IMR-90 (cell line): ENCODE data around the gene TTC38.

- RRBS: no CpG with 5 or more reads among the region's 11 CpGs
CAGE:
- cytosol, long polyA plus RNA: no peak
- long polyA plus RNA: no peak
- nucleus, long polyA plus RNA: start-site peak on the plus strand at chr22:45673433-45674380, 27 and 5 reads in 2 replicates
Observed at GRCh38 chr22:45672999-45674277, 1.8 kb downstream of the ATXN10 start.

DNA sequence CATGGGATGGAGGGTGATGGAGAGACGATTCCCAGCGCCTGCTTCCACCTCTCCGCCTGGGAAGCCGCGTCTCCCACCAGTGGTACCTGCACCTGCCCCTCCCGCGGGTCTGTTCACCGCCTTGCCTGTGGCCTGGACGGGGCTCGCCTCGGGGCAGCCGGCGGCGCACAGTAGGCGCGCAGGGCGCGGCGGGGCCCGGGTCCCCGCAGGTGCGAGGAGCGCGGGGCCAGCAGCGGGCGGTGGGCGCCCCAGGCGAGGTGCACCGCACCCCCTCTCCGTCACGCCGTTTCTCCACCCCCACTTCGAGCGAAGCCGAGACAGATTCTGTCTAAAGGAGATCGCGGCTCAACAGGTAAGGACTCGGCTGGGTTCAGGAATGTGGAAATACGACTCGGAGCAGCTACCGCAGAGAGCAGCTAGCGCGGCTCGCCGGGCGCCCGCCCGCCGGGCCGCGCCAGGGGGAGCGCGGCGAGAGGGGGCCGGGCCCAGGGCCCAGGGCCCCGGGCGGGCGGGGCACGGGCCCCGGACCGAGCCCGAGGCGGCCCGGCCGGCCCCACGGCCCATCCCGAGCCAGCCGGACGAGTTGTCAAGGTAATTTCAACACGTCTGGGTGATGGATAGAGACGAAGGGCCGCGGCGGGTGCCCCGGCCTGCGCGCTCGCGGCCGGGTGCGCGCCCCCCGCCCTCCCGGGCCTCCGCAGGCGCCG is 1.2 kb downstream of the WNT7B start:
- RRBS: 3% methylated on average over 24 of the region's 87 CpGs
CAGE:
- cytosol, long polyA plus RNA: no peak
- long polyA plus RNA: no peak
- nucleus, long polyA plus RNA: no peak

GRCh38 chr22:45995161-45995507 is 18.2 kb upstream of the WNT7B start:
- RRBS: no CpG with 5 or more reads among the region's 9 CpGs
CAGE:
- cytosol, long polyA plus RNA: no peak
- long polyA plus RNA: no peak
- nucleus, long polyA plus RNA: no peak

DNA sequence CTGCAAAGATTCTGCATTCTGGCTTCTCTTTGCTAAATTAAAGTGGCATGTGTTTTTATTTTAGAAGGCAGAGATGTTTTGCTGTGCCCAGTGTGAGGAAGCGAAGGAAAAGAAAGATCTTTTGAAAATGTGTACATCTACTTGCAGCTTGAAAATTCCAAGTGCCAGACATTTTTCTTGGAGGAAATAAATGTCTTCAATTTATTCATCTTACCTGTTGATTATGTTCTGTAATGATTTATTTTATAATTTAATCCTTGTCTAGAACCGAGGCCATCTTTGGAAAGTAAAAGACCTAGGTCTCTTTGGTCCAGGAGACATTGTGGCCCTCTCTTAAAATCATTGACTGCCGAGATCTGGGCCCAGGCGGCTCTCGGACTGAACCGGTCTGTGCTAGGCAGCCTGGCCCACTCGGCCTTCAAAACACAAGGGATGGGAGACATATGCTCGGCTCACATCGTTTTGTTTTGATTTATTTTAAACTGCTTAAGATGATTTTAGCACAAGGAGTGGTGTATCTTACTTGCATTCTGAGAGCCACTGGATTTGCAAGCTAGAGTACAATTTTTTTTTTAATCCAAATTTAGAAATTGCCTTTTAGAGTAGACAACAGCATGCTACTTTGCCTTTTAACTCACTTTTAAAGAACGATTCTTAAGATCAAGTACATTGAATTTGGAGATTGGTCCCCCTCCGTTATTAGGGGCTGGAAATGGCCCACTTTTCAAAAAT is 80.2 kb upstream of the WNT7B start:
- RRBS: no CpG with 5 or more reads among the region's 11 CpGs
CAGE:
- cytosol, long polyA plus RNA: no peak
- long polyA plus RNA: no peak
- nucleus, long polyA plus RNA: no peak

GRCh38 chr22:46062696-46063863 is 86.1 kb upstream of the WNT7B start:
- RRBS: 92% methylated on average over 2 of the region's 23 CpGs
CAGE:
- cytosol, long polyA plus RNA: no peak
- long polyA plus RNA: no peak
- nucleus, long polyA plus RNA: no peak

- RRBS: 71% methylated on average over 4 of the region's 28 CpGs
CAGE:
- cytosol, long polyA plus RNA: no peak
- long polyA plus RNA: no peak
- nucleus, long polyA plus RNA: no peak
Observed at GRCh38 chr22:46076615-46077463, 73.5 kb upstream of the PPARA start.

- RRBS: 68% methylated on average over 41 of the region's 58 CpGs
CAGE:
- cytosol, long polyA plus RNA: no peak
- long polyA plus RNA: no peak
- nucleus, long polyA plus RNA: no peak
Observed at GRCh38 chr22:46079879-46080958, 70.1 kb upstream of the PPARA start.

- RRBS: 83% methylated on average over 6 of the region's 29 CpGs
CAGE:
- cytosol, long polyA plus RNA: no peak
- long polyA plus RNA: no peak
- nucleus, long polyA plus RNA: no peak
Observed at GRCh38 chr22:46099005-46099864, 51.1 kb upstream of the PPARA start.

DNA sequence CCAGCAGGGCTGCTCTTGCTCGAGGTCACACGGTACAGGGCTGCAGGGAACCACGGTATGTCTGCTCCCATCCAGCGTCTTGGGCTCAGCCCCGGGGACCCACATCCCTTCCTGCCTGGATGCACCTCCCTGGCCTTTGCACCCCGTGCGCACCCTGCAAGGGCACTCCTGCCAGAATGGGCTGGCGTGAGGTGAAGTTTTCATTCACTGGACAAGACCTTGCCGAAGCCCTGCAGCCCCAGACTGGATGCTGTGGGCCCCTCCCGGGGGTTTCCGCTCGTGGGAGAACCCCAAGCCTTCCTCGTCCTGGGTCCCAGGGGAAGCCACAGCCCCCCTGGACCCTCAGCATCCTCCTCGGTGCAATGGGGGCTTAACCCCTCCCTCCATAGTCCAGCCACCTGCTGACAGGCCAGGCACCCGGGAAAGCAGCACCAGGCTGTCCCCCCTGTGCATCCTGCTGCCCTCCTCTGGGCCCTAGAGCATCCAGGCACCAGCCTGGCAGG is 41.8 kb upstream of the PPARA start:
- RRBS: 84% methylated on average over 3 of the region's 15 CpGs
CAGE:
- cytosol, long polyA plus RNA: no peak
- long polyA plus RNA: no peak
- nucleus, long polyA plus RNA: no peak

DNA sequence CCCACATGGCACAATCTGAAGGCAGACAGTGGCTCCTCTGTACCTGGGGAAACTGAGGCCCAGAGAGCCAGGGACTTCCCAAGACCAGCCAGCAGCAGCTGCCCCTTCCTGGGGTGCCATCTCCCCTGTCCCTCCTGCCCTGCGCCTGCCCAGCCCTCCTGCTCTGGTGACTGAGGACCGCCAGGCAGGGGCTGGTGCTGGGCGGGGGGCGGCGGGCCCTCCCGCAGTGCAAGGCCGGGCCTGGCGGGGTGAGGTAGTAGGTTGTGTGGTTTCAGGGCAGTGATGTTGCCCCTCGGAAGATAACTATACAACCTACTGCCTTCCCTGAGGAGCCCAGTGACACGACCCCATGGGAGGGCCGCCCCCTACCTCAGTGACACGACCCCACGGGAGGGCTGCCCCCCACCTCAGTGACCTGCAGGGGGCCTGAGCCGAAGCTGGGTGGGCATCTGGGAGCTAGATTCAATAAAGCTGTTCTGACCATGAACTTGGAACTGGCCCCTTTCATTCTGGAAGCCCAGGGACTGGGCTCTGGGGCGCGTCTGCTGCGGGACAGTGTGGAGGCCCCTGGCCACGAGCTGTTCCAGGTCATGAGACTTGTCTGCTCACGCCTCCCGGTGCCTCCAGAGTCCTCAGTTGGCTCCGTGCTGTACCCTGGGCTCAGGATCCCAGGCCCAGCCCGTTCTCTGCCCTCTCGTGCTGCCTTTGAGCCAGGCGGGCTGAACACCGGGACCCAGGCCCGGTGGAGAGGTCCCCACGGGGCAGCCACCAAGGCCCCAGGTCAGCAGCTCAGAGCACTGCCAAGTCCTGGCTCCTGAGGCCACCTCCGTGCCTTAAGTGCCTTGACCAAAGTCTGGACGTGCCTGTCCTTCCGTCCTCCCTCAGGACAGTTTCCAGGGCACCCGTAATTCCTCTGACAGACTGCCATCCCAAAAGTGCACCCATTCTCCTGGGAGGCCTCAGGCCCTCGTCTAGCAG is 36.6 kb upstream of the PPARA start:
- RRBS: 100% methylated on average over 3 of the region's 32 CpGs
CAGE:
- cytosol, long polyA plus RNA: no peak
- long polyA plus RNA: no peak
- nucleus, long polyA plus RNA: no peak

DNA sequence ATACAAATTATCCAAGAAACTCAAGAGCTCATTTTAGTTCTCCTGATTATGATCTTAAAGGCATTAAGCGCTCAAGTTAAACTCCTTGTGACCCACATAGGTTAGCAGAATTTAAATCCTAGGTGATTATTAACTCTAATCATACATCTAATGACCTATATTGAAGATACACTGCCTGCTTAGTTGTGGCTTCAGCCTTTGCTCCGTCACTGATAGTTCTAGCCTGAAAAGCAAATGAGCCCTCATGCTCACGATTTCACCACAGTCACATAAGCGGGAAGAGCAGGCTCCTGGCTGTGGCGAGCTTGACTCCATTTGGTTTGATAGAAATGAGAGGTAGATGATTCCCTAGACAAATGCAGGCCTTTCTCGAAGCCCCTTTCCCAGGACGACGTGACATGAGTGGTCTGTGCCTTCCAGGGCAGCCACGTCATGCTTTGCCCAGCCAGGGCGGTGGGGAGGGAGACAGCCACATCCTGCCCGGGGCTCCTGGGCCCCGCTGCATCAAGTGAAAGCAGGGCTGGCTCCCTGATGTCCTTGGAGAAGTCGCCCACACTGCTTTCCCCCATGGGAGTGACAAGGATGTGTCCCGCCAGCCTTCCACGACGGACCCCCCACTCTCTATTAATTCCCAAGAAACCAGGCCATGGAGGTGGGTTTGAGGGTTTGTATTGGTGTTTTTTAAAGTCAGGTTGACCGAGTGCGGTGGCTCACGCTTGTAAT is 13.1 kb downstream of the PPARA start:
- RRBS: no CpG with 5 or more reads among the region's 19 CpGs
CAGE:
- cytosol, long polyA plus RNA: no peak
- long polyA plus RNA: no peak
- nucleus, long polyA plus RNA: no peak

- RRBS: no CpG with 5 or more reads among the region's 10 CpGs
CAGE:
- cytosol, long polyA plus RNA: no peak
- long polyA plus RNA: no peak
- nucleus, long polyA plus RNA: no peak
Observed at GRCh38 chr22:46203570-46204080, 46.5 kb downstream of the CDPF1 start.

- RRBS: 2% methylated on average over 31 of the region's 64 CpGs
CAGE:
- cytosol, long polyA plus RNA: start-site peak on the plus strand at chr22:46267999-46268027, 374 and 703 reads in 2 replicates
- long polyA plus RNA: start-site peak on the plus strand at chr22:46268000-46268027, 356 and 643 reads in 2 replicates
- nucleus, long polyA plus RNA: start-site peak on the plus strand at chr22:46267999-46268032, 534 and 322 reads in 2 replicates
Observed at GRCh38 chr22:46267325-46268176, at the start of gene TTC38. Gene TTC38, plus strand, starts transcription at chr22:46268008.

DNA sequence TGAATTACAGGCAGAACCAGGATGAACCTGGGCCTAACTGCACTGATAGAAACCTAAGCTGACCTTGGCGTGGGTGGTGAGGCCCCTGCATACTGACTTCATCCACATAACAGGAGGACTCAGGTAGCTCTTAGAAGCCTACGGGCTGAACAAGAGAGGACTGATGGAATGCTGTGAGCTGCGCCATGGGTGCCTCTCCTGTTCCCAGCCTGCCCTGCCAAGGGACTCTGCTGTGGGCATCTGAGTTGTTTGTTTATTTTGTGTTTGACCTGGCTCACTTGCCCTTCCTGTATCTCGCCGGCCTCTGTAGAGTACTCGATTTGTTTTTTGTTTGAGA is 1.6 kb downstream of the TTC38 start:
- RRBS: no CpG with 5 or more reads among the region's 6 CpGs
CAGE:
- cytosol, long polyA plus RNA: no peak
- long polyA plus RNA: no peak
- nucleus, long polyA plus RNA: no peak

DNA sequence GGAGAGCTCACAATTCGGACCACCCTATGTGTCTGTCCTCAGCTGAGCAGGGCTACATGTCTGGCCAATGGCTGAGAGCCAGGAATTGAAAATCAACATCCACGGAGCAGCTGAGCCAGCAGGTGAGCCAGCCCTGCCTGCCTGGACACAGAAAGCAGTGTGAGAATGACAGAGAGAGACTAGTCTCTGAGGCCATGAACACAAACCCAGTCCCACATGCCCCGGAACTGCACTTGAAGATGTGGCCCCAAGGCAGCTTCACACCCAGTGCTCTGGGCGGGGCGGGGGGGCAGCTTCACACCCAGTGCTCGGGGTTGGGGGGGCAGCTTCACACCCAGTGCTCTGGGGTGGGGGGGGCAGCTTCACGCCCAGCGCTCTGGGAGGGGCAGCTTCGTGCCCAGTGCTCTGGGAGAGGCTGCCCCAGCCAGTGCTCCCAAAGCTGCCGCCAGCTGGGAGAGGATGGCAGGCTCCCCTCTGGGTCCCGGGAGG is 37.7 kb downstream of the TRMU start:
- RRBS: no CpG with 5 or more reads among the region's 11 CpGs
CAGE:
- cytosol, long polyA plus RNA: no peak
- long polyA plus RNA: no peak
- nucleus, long polyA plus RNA: no peak

- RRBS: no CpG with 5 or more reads among the region's 14 CpGs
CAGE:
- cytosol, long polyA plus RNA: no peak
- long polyA plus RNA: no peak
- nucleus, long polyA plus RNA: no peak
Observed at GRCh38 chr22:46377170-46377771, 41.8 kb downstream of the TRMU start.

DNA sequence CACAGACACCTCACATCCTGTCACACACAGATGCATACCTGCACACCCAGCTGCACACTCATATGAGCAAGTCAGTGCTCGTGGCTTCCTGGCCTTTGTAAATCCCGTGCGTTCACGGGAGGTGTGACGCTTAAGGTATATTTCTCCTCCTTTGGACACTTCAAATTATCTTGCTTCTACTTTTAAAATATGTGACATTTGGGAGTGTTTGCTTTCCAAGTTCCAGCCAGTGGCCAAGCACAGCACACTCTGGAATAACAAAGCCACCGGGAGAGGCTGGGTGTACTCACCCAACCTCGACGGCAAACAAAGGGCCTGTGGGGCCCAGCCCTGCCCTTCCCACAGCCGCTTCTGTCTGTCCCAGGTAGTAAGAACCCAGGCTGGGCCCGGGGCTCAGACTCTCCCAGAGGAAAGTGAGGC is 93.7 kb downstream of the CELSR1 start:
- RRBS: 27% methylated on average over 1 of the region's 10 CpGs
CAGE:
- cytosol, long polyA plus RNA: no peak
- long polyA plus RNA: no peak
- nucleus, long polyA plus RNA: no peak

- RRBS: no CpG with 5 or more reads among the region's 17 CpGs
CAGE:
- cytosol, long polyA plus RNA: no peak
- long polyA plus RNA: no peak
- nucleus, long polyA plus RNA: no peak
Observed at GRCh38 chr22:46514455-46515211, 22.8 kb downstream of the CELSR1 start.

- RRBS: no CpG with 5 or more reads among the region's 7 CpGs
CAGE:
- cytosol, long polyA plus RNA: no peak
- long polyA plus RNA: no peak
- nucleus, long polyA plus RNA: no peak
Observed at GRCh38 chr22:46547812-46548372, 10.5 kb upstream of the CELSR1 start.

- RRBS: 75% methylated on average over 3 of the region's 12 CpGs
CAGE:
- cytosol, long polyA plus RNA: no peak
- long polyA plus RNA: no peak
- nucleus, long polyA plus RNA: no peak
Observed at GRCh38 chr22:46579756-46580279, 40.4 kb upstream of the GRAMD4 start.